Left lobe of liver (tissue), 1 donor: ENCODE measurements around the gene CTTN.

DNA sequence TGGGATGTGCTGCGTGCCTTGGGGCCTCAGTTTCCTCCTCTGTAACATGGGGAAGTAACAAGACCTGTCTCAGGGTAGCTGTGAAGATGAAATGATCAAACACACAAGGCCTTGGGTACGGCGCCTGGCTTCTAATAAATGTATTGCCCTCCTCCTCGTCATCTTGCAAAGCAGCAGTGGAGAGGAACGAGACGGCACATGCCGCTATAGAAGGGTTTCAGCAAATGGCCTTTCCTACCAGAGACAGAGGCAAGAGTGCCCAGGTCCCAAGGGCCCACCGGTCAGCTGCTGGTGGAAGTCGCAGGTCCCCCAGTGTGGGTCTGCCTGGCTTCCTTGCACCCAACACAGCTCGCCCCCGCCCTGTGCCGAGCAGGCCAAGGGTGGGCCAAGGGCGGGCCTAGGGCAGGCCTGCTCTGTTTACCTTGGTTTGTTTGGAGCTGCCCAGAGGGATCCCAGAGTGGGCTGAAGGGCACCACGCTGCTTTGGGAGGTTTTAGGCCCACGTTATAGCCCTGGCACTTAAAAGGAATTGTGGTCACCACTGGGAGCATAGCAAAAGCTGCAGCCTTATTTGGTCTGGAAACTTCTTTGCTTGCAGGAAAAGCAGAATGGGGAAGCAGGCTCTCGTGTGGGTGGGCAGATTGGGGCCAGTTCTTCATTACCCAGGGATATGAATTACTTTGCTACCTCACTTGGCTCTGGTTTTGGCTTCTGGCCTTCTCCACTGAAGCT is 38.1 kb downstream of the MRGPRD start:
- PRO-cap, result no peak

DNA sequence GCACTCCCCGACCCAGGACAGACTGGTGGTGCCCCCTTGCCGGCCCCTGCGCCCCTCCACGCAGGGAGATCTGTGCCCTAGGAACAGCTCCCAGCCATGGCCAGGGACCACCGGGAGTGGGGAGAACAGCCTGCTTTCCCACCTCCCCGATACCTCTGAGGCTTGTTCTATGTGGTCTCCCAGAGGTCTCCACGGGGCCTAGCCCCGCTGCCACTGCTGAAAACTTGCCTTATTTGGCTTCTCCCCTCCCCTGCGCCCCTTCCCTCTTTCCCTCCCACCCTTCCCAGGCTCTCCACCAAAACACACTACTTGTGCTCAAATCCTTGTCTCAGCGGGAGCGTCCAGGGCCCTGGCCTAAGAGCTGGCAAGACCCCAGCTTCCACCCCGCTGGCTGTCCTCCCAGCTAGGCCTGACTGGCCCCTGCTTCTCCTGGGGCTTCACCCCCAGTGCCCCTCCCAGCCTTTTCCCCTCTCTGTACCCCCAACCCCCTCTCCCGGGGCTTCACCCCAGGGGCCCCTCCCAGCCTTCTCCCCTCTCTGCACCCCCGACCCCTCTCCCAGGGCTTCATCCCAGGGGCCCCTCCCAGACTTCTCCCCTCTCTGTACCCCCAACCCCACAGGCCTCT is 13.3 kb upstream of the TPCN2 start:
- PRO-cap, result no peak

GRCh38 chr11:69061416-69061680 is 12.6 kb downstream of the TPCN2 start:
- PRO-cap, result no peak

- PRO-cap, result no peak
These were observed 38.5 kb downstream of the TPCN2 start for GRCh38 chr11:69087023-69087801.

DNA sequence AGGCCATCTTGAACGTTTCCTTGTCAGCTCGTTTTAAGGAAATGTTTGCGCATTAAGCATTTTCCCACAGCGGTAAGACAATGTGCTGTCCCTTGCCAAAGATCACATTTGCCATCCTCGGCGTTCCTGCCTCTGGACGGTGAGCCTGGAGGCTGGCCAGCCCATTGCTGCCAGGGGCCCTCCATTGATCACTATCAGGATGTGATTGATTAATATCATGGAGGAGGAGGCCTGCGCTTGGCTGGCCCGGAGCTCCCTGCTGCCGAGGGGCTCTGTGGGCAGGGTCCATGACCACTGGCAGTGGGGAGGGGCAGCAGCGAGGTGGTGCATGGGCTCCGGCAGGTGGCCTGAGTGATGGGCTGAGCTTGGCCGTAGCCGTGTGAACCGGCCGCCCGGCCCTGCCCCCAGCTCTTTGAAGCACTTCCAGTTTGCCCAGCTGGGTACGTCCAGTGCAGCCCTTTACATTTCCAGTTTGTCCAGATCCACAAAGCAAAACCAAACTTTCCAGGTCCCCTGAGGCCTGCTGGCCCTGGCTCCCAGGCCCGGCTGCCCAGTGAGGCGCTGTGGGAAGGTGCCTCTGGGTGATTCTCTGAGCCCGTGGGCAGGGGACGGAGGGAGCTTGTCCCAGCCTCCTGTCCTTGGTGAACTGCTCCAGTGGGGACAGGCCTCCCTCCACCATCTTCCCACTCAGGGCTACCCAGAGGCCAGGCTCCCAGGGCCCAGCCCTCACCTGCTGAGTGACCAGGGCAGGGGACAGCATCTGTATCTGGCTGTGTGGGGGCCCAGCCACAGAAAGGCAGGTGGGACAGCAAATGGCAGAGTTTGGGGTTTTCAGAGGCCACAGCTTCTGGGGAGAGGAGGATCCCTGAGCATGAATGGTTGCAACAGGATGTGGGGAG is 49.4 kb upstream of the SMIM38 start:
- PRO-cap, result no peak

DNA sequence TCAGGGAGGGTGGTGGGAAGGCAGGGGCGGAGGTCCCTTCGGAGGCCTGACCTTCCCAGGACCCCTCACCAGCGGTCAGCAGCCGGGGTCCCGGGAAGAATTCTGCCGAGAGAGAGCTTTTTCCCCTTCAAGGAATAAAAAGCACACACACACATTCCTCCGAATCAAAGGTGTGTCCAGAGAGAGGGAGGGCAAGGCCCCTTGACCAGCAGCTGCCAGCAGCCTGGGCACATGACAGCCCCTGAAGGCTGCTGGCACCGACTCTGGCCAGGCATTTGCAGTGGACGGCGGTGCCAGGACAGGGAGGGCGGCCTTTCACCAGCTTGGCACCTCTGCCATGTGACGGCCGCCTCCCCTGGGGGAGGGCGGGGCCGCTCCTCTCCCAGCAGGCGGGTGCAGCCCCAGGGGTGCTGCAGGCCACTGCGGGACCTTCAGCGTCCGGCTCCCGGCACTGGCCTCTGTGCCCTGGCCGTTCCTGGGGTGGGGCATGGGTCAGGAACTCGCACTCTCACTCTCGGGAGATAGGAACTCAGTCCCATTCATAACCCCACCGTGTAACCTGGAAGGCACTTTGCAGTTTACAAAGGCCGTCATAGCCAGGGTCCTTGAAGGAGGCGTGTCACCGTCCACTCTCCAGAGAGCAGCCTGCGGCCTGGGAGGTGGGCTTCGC is 40.1 kb upstream of the SMIM38 start:
- PRO-cap, result no peak

- PRO-cap, result unidirectional peak, minus-strand start at chr11:69153957
These were observed 1.9 kb upstream of the SMIM38 start for GRCh38 chr11:69153889-69154215.

- PRO-cap, result no peak
These were observed 10.8 kb downstream of the SMIM38 start for GRCh38 chr11:69166502-69166934.

DNA sequence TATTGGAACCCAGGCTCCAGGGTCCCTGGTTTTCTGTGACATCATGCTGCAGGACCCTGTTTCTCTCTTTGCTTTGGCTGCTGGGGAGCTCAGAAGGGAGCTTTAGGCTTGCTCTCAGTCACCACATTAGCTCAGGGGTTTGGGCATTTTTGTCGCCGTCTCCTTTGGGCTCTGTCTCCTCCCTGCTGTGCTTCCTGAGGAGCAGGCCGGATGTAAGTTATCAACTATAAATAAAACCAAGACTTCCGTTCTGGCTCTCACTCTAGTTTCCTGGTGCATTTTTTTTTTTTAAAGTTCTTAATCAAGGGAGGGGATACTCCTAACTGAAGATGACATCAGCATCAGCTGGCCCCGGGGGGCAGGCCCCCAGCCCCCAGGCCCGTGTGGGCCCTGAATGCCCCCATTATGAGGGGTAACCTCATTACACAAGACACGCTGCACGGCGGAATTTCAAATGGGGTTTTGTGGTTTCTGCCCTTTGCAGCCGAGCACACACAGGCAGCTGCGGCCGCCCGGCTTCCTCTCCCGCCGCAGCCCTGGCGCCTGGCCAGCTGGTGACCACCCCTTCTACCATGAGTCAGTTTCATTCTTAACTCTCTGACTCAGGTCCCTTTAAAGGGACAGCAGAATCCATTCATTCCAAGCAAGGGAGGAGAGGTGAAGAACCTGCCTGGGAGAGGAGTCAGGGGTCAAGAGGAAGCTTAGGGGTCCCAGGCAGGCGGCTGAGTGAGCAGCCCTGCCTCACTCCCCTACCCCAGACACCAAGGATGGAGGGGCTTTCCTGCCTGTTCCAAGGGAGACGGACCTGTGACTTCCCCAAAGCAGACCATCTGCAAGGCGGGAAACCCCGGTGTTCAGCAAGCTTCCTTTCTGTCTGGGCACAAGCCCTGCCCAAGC is 3.3 kb downstream of the MYEOV start:
- PRO-cap, result no peak

DNA sequence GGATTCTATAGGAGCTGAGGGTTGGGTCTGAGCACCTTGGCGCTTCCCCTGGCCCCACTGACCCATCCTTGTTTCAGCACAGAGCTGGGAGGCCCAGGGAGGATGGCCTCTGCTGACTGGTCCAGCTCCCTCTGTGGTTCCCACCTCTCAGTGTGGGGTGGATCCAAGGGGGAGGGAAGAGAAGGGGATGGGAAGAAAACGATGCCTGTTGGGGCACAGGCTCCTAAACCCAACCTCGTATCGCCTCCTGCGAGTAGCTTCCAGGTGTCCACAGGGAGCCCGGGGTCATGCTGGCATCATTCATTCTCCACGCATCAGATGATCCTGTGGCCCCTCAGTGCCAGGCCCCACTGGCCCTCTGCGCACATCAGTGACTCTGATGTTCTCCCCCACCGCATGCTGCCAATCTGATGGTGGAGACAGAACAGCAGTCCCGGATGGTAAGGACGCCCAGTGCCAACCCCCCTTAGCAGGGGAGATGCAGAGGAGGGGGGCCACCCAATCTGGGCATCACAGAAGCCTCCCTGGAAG is 5.1 kb downstream of the MYEOV start:
- PRO-cap, result no peak

DNA sequence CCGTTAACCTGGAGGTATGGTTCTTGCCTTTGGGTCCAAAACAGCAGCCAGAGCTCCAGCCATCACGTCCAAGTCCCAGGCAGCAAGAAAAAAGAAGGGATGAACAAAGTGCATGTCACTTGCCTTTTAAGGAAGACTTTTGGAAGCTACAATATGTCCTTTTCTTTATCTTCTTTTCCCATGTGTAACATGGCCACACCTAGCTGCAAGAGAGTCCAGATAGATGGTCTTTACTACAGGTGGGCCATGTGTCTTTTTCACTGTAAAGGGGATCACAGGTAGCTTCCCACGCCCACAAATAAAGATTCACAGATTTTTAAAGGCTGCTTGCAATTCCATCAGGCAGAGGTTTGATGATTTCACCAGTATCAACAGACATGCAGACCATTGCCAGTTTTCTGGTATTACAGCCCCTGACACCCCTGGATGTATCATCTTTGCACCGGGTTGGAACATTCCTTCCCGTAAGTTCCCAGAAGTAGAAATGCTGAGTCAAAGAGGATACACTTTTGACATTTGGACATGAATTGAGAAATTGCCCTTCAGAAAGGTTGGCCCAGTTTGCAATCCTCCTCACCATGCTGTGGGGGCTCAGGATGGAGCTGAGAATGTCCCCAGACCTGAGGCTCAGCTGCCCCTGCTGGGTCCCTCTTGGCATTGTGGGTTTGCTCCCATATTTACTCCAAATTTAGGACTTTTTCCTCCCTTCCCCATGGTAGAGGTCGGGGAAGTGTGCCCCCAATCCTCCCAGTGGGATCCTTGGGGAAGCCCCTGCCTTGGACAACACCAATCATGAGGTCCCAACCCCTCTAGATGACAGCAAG is 66.1 kb downstream of the MYEOV start:
- PRO-cap, result no peak

- PRO-cap, result no peak
These were observed 100.4 kb downstream of the MYEOV start for GRCh38 chr11:69394202-69394900.

- PRO-cap, result no peak
These were observed 156.9 kb downstream of the MYEOV start for GRCh38 chr11:69450856-69451193.

DNA sequence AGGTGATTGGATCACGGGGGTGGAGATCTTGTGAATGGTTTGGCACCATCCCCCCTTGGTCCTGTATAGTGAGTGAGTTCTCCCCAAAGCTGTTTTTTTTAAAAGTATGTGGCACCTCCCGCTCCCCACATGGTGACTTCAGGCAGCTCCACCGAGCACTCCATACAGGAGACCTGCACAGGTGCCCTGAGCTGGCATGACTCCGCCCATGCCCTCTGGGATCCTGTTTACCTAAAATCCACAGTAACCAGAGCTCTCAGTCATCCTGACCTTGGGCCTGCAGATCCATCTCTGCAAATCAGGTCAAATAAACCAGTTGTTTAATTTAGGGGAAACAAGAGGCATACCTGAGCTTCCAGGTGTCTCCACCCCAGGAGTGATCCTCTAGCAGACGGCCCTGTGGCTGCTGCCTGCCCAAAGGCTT is 125.8 kb upstream of the CCND1 start:
- PRO-cap, result no peak

- PRO-cap, result no peak
These were observed 35.6 kb upstream of the FGF3 start for GRCh38 chr11:69854902-69855220.

DNA sequence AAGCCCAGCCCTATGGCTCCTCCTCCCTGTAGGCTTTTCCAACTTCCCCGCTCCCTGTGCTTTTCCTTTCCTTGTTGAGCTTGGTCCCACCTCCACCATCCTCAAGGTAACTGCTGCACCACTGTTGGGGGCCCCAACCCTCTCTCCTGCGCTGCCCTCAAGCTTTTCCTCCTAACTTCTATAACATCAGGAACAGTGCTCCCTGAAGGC is 27.8 kb upstream of the ANO1 start:
- PRO-cap, result no peak

DNA sequence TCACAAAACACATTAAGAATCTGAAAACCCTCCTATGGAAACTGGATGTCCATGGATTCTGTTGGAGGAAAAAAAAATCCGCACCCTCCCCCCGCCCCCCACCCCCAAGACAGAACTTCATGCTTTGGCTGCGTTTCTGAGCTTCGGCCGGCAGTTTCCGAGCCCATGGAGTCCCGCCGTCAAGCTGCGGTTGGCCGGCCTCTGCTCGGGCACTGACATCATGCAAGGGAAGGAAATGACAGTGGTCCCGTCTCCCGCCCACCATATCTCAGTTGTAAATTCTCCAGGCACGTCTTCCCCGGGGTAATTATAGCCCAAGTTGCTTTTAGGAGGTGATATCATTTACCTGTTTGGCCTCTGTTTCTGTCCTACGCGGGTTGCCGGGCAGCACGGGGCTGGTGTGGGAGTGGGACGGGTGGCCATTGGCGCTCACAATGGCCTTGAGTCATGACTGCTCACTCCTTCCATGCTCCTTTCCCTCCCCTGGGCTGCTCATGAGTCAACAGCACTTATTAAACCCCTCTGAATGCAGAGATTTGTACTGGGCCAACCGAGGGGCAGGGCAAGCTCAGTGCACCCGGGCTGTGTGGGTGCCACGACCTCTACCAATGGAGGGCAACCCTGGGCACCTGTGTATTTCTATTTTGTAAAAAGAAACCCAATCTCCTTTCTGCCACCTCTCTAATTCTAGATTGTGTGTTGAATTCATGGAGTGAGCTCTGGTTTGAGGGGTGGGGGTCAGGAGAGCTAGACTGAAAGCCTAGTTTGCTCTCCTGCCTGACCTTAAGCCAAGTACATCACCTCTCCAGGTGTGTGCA is 4.2 kb upstream of the ANO1 start:
- PRO-cap, result bidirectional peak, plus-strand start at position 217 of the sequence, minus-strand start at position 186 of the sequence

DNA sequence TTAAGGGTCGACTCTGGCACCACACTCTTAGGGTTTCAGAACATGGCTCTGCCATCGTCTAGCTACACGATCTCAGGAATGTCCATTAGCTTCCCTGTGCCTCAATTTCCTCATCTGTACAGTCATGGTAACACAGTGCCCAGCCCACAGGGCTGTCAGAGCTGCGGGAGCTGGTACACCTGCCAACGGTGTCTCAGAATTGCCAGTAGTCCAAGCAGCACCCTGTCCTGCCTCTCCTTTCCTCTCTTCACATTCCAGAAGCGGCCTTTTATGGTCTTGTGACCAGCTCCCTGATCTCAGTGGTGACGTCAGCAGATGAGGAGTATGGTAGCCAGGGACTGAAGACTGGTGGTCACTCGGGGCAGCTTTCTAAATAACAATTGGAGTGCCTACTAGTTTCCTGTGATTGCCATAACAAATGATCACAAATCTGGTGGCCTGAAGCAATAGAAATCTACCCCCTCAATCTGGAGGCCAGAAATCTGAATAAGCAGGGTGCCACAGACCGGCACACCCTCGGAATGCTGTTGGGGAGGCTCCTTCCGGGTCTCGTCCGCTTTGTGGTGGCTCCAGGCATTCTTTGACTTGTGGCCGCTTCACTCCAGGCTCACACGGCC is 2.0 kb downstream of the FADD start:
- PRO-cap, result no peak

DNA sequence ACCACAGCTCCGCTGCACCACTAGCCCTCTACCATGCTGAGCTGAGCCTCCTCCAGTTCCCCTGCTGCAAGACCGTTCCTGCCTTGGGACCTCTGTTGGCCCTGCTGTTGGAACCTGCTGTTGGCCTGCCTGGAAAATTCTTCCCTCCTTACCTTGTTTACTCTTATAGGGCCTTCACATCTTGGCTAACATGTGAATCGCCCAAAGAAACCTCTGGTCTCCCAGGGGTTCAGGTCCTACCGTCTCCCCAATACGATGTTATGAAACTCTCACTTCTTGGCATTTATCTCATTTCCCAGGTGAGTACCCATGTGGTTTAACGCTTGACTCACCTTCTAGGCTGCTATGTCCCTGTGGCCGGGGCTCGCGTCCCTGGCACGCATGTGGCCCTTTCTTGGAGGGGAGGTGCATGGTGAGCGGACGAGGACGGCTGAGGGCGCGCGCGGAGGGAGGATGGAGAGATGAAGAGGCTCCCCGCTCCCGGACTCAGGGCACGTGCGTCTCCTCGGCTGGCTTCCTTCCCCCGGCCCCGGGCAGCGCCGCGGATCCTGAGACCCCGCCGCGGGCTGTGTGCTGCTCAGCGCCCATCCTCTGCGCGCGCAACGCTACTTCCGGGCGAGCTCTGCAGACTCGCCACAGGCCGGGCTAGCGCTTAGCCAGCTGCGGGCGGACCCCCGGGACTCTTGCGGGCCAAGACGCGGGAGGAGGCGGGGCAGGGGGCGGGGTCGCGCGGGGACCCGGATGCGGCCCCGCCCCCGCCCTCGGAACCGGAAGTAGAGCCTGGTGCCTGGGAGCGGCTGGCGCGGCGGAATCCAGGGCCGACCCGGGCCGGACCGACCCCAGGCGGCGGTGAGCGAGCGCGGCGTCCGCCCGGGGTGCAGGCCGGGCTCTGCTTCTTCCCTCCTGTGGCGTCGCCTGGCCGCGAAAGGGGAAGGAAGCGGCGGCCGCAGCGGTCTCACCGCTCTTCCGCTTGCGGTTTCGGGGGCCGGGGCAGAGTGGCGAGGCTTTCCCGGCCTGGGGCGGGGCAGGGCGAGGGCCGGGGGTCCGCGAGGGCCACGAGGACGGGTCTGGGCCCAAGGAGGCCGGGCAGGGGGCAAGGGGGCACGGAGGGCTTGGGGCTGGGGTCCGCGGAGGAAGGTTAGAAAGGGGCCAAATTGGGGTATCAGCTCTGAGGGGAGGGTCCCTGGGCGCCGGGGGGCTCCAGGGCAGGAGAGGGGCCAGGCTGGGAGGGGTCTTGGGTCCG is at the start of gene CTTN:
Gene CTTN (plus strand): TSS at position 764 of the 1,243 bp plus-strand sequence.
- PRO-cap, result bidirectional peak, plus-strand start at position 776 of the sequence, minus-strand start at position 624 of the sequence

DNA sequence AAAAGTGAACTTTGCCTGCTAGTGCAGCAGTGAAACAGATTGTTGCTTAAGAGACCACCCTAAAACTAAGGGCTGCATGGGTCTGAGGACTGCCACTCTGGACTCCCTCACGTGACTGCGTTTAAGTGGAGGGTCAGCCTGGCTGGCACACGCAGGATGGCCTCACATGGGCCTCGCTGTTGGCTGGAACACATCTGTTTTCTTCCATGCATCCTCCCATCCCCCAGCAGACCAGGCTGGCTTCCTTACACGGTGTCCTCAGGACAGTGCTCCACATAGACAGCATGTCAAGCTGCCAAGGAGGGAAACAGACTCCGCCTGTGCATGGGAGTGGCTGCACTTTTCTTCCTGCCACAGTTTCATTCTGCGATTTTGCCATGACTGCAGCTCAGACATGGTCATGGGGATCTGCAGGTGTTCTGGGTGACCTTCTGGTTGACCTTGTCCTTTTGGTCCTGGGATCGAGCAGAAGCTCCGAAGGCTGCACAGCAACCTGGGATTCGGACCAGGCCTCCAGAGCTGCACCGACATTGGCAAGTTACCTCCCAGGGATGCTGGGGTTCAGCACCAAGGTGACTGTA is 344.2 kb downstream of the SHANK2 start:
- PRO-cap, result no peak